ENCODE measurements around a stretch of chr3.

DNA sequence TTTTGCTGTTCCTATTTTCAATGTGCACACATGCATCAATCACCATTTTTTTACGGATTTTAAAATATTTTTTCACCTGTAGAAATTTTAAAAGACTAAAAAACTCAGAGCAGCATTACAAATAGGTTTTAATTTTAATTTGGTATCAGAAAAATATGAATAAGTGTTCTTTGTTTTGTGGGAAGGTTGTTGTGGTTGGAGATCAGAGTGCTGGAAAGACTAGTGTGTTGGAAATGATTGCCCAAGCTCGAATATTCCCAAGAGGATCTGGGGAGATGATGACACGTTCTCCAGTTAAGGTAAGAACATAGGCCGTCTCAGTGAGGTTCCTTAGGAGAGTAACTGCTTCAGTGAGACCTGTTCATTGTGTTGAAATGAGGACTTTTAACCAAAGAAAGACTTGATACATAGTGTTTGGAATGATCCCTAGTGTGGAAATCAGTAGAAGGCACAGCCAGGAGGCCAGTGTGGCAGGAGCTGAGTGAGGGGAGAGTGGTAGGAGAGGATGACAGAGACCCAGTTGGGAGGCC is 44.8 kb downstream of the OPA1 start:
- PRO-cap = no peak

- PRO-cap = no peak
These were observed 235.5 kb downstream of the OPA1 start for GRCh38 chr3:193828231-193829129.

- PRO-cap = no peak
These were observed 259.1 kb downstream of the OPA1 start for GRCh38 chr3:193851971-193852706.

- PRO-cap = unidirectional peak, minus-strand start at chr3:193864004
These were observed 270.8 kb downstream of the OPA1 start for GRCh38 chr3:193863785-193864135.

DNA sequence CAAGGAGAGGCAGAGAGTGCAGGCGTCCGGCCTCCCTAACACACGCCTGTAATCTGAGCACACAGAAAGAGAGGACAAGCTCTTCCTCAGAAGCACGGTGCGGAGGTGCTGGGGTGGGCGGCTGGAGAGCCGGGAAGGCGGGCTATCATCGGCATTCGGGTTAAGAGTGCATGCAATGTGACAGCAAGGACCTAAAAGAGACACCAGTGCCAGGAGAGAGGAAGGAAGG is 238.1 kb upstream of the HES1 start:
- PRO-cap = unidirectional peak, minus-strand start at position 55 of the sequence

DNA sequence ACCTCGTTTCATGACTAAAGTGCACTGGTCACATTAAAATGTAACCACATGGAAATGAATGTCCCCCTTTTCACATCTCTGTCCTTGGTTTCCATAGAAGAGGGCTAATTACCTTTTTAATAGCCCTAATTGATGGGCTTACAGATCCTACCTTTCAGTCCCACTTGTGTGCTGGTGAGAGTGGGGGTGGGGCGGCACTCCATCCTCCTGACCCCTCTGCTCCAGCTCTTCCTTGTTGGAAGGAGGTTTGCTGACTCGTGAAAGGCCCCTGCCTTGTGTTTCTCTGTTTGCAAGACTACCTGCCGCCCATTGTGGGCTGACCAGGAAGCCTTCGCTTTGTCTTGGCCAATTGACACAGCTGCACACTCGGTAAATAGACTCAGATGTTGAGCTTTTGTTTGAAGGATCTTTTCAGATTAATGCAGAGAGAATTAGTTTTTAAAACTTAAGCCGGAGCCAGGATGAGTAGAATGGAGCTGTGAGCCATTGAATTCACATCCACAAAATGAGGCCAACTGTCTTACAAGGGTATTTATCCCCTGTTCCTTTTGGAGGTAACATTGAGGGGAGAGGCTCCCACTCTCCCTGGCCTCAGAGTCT is 197.3 kb upstream of the HES1 start:
- PRO-cap = no peak

GRCh38 chr3:194005074-194005592 is 130.8 kb upstream of the HES1 start:
- PRO-cap = no peak

DNA sequence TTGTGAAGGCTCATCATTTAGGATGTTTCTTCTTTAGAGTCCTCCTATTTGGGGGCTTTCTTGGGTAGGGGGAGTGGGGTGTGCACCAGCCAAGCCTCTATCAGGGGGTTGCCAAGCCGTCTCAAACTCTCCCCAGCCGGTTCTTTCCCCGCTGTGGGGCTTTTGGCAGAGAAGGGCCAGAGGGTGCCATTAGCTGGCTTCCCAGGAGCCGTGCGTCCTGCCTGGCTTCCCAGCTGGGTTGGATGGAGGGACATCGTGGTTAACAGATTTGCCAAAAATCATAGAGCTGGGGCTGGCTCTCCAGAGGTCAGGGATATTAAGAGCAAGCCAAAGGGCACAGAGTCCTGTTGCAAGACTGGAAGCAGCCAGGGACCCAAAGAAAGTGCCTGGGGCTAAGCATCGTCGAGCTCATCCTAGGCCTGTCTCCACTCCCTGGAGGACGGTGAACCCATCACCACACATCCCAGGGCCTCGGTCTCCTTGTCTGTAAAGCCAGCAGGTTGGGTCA is 104.6 kb upstream of the HES1 start:
- PRO-cap = no peak

DNA sequence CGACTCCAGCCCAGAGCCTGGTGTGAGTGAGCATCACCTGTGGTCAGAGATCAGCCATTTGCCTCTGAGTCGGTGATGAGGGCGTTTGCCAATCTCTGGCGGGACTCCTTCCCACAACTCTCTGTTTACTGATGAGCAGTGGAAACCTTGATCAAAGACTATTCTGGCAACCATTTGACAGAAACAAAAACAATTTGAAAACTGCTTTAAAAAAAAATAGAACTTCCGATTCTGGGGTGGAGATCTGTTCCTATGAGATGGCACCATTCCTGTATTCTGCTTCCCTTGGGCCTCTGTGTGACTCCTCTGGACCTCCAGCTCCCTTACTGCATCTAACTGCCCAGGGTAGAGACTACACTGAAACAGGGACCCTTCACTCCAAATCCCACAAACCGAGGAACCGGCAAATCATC is 63.7 kb upstream of the HES1 start:
- PRO-cap = no peak

- PRO-cap = no peak
These were observed 1.9 kb downstream of the HES1 start for GRCh38 chr3:194137896-194138204.

- PRO-cap = no peak
These were observed 3.0 kb upstream of the GP5 start for GRCh38 chr3:194402068-194402384.

DNA sequence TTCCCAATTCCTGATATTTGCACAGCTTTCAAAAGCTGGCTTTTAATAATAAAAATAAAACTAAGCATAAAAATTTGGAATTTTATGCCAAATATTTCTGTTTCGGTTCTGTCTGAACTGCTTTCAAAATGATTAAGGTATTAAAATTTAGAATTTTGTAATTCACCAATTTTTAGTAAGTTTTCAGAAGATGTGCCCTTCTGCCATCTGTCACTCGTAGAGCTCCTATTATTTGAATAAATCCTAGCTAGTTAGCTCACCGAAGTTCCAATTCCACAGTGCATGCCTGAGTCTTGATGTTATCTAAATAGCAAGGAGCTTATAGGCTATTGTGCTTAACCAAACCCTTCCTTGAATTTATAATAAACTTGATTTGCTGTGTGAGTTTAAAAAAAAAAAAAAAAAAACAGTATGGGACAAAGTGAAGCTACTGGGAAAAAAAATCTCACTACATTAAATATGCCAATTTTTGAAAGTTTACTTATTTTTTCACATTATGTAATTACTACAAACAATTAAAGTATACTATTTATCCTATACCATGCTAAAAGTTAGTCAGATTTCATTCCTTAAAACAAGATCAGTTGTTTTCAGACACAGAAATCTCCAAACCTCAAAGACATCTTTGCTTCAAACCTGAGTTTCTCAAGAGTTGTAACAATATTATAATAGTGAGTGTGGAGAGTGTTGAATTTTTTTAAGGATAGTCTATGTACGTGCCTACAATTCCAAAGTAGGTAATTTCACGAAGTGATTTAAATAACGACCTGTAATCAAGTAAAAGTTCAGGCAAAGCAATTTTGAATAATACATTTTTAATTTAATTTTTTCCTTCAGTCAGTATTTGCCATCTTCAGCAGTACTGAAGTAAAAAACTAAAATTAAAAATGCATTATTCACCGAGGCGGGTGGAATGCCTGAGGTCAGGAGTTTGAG is 18.5 kb downstream of the ATP13A3 start:
- PRO-cap = no peak

DNA sequence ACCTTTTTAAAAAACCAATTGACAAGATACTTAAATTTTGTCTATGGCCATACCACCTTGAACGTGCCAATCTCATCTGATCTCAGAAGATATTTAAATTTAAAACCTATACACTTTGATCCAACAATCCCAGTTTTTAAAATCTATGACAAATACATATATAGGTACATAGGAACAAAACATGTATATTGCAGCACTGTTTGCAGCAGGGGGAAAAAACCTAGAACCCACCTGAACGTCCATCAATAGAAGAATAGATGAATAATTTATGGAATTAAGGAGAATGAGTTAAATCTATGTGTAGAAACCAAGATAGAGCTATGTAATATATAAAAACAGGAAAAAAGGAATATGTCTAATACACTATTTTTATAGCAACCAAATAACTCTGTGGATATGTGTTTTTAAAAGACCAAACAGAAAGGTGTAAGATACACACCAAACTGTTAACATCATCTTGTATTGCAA is 13.2 kb downstream of the ATP13A3 start:
- PRO-cap = no peak

GRCh38 chr3:194474775-194475265 is 12.0 kb downstream of the ATP13A3 start:
- PRO-cap = no peak

DNA sequence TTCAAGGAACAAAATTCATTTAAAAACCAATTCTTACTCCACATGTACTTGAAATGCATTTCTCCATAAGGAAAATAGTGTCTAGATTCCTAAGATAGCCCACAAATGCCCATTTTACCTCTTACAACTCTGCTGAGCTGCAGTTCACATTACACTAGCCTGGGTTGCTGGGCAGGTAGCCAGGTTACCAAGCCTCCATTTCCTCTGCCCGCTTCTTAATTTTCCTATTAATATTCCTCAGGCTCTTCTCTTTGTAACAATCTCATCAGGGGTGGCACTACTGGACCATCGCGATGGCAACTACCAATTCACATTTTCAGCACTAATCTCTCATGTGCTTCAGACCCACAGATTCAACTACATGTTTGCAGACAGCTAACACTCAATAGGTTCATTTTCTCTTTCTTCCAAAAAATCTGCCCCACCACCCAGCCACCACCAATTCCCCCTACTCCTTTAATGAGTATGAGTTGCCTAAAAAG is 10.8 kb downstream of the ATP13A3 start:
- PRO-cap = no peak

DNA sequence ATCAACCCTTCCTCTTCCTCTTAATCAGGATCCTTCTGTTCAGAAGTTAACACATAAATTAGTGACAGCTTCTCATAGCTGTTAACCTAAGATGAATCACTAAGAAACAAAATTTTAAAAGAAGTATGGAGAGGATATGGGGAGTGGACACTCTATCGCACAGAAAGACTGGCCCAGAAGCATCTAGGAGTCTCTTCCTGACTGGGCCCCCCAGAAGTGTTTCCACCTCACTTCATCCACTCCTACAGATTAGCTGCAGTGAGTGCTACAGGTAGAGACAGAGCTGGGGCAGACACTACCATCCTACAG is 9.3 kb downstream of the ATP13A3 start:
- PRO-cap = no peak

- PRO-cap = no peak
These were observed 50.9 kb upstream of the ATP13A3 start for GRCh38 chr3:194537496-194538253.

DNA sequence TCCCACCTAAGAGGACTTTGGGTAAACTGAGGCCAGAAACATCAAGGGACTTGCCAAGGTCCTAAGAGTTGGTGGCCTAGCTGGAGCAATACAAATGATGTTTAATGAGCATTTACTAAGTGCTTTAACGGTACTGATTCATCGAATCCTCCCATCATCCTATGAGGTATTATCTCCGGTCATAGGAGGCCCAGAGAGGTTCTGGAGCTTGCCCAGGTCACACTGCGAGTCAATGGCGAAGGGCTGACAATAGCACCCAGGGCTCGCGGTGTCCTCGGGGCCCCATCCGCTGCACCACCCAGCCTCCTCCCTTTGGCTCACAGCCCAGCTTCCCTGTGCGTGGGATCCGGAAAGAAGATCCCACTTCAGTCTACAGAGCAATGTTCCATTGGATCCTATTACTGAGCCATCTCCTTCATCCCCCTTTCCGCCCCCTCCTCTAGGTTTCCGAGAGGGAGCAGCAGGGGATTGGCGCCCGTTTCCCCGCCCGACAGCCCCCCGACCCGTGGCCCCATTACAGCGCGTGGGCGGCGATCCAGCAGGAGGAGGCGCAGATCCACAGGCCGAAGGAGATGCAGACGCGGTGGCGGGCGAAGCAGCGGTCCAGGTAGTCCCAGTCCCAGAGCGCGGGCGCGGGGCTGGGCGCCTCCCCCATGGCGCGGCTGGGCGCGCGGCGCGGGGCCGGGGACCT is 513 bp downstream of the TMEM44 start:
- PRO-cap = no peak

DNA sequence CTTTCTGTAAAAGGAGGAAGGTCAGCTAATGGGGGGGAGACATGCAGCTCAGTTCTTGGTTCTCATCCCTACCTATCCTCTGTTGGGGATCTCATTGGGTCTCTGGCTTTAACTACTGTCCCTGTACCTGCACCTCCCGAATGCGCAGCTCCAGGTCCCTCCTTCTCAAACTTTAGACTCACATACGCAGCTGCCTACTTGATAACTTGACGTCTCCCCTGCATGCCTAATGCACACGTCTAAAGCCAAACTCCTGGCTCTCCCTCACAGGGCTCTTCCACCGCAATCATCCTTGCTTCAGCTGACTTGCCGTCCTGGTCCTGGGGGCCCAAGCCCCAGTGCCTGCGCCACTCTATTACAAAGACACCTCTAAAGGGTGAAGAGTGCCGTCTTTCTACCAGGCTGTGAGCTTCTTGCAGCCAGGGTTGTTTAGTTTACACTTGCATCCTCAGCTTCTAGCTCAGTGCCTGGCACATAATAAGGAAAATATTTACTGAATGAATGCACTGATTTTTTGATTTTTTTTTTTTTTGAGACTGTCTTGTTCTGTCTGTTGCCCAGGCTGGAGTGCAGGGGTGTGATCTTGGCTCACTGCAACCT is 6.0 kb upstream of the TMEM44 start:
- PRO-cap = no peak

- PRO-cap = no peak
These were observed 87.6 kb downstream of the FAM43A start for GRCh38 chr3:194773201-194773679.